Epithelial cell of alveolus of lung (primary cell): ENCODE measurements around the genes CFAP74, PRKCZ and TNFRSF14.

DNA sequence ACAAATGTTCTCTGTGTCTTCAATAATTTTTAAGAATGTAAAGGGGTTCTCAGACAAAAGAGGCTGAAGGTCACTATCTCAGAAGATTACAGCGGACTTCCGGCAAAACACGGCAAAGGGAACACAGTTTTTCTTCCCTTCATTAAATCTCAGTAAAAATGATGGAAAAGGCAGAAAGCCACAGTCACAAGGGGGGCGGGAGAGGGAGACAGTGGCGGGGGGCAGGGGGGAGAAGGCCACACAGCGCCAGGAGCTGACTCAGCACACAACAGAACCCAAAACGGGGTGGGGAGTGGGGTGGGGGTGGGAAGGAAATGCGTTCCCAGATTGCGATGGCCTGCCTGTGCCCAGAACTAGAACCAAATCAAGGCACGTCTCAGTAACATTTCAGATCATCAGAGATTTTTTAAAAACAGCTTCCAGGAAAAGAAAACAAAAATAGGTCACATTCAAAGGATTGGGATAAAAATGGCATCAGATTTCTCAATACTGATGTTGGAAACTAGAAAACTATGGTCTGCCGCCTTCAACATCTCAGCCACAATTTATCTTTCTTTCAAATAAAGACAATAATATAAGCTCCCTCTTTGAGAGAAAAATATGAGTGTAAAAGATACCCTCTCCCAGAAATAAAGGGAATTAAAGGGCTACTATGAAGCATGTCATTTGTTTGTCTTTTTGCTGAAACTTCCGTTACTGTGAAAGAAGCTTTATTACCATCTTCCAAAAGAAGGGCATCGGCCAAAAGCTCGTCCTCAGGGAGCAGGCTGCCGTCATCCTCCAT, 13.2 kb downstream of the CFAP74 start:
- RAMPAGE, long total RNA: no peak
- RRBS: no CpG with 5 or more reads among the region's 15 CpGs

GRCh38 chr1:2003550-2004126, at the start of gene CFAP74:
CFAP74 (minus strand) TSS chr1:2003786.
- RAMPAGE, long total RNA: no peak
- RRBS: 2% methylated on average over 35 of the region's 48 CpGs

GRCh38 chr1:2050316-2051397, at the start of gene PRKCZ:
PRKCZ (plus strand) TSS chr1:2050411.
- RAMPAGE, long total RNA: no peak
- RRBS: 2% methylated on average over 86 of the region's 138 CpGs

- RAMPAGE, long total RNA: no peak
- RRBS: no CpG with 5 or more reads among the region's 15 CpGs
Observed at GRCh38 chr1:2146375-2147229, 48.0 kb downstream of the FAAP20 start.

- RAMPAGE, long total RNA: no peak
- RRBS: no CpG with 5 or more reads among the region's 18 CpGs
Observed at GRCh38 chr1:2152781-2153239, 41.8 kb downstream of the FAAP20 start.

DNA sequence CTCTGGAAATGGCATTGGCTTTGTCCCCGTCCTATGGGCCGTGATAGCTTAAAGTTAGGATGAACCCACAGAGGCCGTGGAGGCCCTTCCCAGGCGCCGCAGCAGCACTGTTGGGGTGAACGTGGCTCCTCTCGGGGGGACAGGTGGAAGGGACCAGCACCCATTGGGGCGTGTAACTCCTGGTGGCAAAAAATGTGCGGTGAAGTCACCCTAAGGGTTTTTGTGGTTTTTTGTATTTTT, 27.3 kb downstream of the FAAP20 start:
- RAMPAGE, long total RNA: no peak
- RRBS: no CpG with 5 or more reads among the region's 9 CpGs

DNA sequence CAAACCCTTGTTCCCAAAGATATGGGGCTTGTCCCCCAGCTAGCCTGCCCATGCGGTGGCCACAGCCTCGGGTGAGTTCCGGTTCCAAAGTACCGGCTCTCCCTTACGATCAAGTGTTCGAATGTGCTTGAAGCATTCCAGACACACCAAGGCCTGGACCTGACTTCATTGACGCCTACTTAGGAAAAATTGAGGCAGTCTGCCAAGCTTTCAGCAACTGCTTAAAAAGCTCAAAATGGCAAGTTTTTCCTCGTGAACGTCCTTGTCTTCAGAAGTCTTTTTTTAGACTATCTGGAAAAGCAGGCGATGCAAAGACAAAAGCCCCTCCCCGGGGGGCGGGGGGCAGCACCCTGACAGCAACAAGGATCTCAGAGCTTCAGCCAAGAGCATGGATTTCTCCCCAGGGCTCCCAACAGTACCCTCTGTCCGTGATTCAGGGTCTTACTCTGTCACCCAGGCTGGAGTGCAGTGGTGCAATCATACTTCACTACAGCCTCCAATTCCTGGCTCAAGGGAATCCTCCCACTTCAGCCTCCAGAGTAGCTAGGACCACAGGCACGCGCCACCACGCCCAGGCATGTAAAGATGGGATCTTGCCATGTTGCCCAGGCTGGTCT, 2.3 kb downstream of the FAAP20 start:
- RAMPAGE, long total RNA: no peak
- RRBS: no CpG with 5 or more reads among the region's 16 CpGs

DNA sequence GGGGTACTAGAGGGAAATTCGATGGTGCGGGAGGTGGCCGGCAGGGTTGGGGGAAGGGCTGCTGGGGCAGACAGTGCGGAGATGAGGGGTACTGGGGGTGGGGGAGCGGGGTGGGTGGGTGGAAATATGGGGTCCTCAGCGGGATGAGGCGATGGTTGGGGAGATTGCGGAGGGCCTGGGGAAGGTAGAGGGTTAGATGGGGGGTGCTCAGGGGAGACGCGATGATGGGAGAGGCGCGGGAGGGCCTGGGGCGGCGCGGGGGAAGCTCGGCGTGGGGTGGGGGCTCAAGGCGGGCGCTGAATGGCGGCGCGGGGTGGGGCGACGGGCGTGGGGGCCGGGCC, 369 bp downstream of the FAAP20 start:
- RAMPAGE, long total RNA: no peak
- RRBS: 5% methylated on average over 3 of the region's 26 CpGs

- RAMPAGE, long total RNA: no peak
- RRBS: 73% methylated on average over 4 of the region's 14 CpGs
Observed at GRCh38 chr1:2206125-2206533, 11.6 kb upstream of the FAAP20 start.

- RAMPAGE, long total RNA: no peak
- RRBS: no CpG with 5 or more reads among the region's 11 CpGs
Observed at GRCh38 chr1:2265834-2266571, 37.9 kb downstream of the SKI start.

DNA sequence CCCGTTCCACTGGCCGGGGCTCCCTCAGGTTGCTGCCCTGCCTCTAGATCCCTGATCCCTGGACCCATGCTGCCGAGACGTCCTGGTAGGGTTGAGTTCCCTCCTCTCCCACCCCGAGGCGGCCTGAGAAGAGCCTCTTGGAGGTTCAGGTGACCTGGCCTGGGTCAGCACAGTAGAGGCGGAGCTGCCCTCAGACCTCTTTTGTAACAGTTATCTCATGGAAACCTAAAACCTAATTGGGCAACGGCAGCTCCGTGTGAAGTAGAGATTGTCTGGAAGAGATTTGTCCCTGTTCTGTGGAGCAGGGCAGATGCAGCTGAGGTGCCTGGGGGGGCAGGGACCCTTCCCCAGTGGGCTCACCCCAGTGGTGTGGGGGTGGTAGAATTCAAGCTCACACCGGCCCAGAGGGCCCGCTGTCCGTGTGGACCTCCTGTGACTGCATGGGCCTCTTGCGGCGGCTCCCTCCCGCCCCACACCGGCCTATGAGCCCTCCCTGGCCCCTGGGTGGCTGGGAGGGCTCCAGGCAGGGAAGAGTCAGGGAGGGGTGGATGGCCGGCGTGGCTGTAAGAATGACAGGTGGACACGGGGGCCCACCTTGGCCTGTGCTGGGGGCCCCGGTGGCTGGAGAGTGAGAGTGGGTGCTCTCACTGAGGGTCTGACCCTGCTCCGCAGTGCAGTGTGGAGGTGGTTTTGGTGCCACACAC, 56.2 kb downstream of the SKI start:
- RAMPAGE, long total RNA: no peak
- RRBS: 76% methylated on average over 11 of the region's 21 CpGs

DNA sequence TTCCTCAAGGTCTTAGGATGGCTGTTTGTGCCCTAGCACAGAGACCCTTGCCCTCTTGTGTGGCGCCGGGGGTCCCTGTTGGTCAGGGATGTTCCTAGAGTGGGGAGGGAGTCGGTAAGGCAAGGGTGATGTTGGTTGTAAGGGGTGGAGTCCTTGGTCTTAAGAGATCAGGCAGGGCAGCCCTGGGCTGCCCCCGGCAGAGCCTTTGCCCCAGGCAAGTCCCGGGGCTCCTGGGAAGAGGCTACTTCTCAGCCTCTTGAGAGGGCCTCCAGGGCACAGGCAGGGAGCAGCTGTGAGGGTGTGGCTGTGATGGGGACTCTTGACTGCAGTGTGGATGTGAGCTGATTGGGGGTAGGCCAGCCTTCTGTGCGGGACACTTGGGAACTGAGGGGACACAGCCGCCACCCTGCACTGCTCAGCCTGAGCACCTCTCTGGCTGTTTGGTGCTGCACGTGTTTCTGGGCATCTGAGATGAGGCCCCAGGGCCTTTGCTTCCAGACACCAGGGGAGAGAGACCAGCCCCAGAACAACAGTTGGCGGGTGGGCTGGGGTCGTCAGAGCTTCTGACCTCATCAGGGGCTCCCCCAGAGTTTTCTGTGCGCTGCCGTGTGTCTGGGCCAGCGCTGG, 62.0 kb downstream of the SKI start:
- RAMPAGE, long total RNA: no peak
- RRBS: no CpG with 5 or more reads among the region's 13 CpGs

DNA sequence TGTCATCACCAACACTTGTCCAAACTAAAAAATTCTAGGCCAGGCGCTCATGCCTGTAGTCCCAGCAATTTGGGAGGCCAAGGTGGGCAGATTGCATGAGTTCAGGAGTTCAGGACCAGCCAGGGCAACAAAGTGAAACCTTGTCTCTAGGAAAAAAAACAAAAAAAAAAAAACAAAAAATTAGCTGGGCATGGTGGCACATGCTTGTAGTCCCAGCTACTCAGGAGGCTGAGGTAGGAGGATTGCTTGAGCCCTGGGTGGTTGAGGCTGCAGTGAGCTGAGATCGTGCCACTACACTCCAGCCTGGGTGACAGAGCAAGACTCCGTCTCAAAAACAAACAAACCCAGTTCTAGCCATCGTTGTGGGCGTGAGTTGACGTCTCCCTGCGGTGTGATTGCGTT, 67.9 kb downstream of the SKI start:
- RAMPAGE, long total RNA: no peak
- RRBS: no CpG with 5 or more reads among the region's 8 CpGs

- RAMPAGE, long total RNA: no peak
- RRBS: 85% methylated on average over 16 of the region's 44 CpGs
Observed at GRCh38 chr1:2384963-2385612, 6.3 kb downstream of the MORN1 start.

- RAMPAGE, long total RNA: no peak
- RRBS: no CpG with 5 or more reads among the region's 25 CpGs
Observed at GRCh38 chr1:2393325-2394581, 2.1 kb downstream of the RER1 start.

DNA sequence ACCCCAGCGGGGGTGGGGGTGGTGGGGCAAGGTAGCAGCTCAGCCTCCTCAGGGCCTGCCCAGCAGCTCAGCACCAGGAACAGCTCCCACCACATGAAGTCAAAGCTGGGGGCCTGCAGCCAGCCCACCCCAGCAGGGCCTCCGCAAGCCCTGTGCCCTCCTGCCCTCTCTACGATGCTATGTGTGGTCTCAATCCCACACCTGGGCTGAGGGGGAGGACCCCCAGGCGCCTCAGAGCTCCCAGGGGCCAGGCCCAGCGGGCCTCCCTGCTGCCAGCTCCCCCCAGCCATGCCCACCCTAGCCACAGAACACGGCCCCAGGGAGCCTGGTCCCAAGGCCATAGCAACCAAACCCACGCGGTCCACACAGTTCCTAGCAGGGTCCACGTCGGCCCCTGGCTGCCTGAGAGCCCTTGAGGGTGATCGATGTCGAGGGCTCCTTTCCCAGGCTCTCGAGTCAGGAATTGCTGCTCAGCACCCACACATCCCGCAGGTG, 18.5 kb downstream of the PANK4 start:
- RAMPAGE, long total RNA: no peak
- RRBS: no CpG with 5 or more reads among the region's 14 CpGs

DNA sequence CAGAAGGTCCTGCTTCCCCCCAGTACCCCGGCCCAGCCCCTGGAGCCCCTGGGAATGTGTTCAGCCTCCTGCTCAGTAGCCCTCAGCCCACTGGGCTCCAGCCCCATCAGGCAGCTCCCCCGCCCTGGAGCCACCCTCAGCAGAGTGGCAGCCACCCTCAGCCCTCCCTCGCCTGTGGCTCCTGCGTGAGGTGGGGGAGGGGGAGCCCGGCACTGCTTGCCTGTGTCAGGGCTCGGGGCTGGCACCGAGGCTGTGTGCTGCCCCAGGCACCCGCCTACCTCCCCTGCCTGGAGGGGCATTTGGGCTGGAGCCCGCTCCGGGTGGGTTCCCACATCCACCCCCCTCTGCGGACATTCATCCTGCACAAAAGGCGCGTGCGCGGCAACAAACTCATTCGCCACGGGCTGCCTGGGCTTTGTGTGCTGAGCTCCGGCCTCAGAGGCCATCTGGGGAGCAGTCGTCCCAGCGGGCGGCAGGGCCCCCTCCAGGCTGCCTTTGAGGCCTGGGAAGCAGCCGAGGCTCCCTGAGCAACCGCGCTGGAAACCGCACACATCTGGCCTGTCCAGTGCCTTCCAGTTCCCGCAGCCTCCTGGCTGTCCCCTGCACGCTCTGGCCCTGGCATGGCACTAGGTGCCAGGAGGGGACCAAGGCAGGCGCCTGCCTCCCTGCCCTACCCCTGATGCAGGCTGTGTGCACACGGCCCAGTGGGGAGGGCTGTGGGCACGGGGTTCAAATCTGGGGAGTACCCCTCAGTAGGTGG, 12.5 kb upstream of the TNFRSF14 start:
- RAMPAGE, long total RNA: no peak
- RRBS: no CpG with 5 or more reads among the region's 30 CpGs

GRCh38 chr1:2550125-2550458, 6.1 kb upstream of the TNFRSF14 start:
- RAMPAGE, long total RNA: no peak
- RRBS: no CpG with 5 or more reads among the region's 15 CpGs

DNA sequence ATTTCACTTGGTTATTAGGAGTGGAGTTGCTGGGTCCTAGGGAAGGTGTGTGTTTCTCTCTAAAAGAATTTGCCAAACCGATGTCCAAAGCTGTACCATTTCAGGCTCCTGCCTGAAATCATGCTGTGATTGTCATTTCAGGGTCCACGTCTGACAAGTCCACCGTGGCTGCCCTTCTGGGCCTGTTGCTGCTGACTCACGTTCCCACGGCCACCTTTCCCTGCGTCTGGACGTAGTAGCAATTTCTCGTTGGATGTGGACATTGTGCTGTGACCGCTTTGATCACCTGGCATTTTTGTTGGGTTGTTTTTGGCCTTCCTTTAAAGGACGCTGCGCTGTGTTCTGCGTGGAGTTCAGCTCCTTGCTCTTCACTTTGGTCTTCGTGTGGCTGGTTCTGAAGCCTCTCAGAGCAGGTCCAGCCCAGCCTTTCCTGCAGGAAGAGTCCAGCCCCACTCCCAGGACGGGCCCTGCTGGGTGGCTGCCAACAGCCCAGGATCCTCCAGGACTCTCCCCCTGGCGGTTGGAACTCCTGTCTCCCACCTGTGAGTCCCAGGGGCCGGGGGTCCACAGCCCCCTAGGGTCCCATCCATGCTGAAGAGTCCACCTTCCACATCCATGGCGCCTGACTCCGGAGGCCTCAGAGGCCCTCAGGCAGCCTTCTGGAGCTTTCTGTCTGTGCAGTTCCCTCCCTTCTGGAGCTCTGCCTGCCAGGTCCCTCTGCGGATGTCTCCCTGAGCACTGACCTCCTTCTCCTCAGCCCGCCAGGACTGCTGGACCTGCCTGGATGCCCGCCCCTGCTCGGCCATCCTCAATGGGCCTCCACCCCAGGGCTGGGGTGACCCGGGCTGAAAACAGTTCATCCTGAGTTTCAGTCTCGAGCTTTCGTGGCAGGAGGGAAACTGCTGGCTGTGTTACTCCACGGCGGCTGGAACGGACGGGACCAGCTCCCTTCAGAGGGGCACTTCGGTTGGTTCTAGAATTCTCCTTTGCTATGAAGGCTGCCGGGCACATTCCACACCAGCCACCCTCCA, 4.6 kb upstream of the TNFRSF14 start:
- RAMPAGE, long total RNA: no peak
- RRBS: no CpG with 5 or more reads among the region's 31 CpGs

DNA sequence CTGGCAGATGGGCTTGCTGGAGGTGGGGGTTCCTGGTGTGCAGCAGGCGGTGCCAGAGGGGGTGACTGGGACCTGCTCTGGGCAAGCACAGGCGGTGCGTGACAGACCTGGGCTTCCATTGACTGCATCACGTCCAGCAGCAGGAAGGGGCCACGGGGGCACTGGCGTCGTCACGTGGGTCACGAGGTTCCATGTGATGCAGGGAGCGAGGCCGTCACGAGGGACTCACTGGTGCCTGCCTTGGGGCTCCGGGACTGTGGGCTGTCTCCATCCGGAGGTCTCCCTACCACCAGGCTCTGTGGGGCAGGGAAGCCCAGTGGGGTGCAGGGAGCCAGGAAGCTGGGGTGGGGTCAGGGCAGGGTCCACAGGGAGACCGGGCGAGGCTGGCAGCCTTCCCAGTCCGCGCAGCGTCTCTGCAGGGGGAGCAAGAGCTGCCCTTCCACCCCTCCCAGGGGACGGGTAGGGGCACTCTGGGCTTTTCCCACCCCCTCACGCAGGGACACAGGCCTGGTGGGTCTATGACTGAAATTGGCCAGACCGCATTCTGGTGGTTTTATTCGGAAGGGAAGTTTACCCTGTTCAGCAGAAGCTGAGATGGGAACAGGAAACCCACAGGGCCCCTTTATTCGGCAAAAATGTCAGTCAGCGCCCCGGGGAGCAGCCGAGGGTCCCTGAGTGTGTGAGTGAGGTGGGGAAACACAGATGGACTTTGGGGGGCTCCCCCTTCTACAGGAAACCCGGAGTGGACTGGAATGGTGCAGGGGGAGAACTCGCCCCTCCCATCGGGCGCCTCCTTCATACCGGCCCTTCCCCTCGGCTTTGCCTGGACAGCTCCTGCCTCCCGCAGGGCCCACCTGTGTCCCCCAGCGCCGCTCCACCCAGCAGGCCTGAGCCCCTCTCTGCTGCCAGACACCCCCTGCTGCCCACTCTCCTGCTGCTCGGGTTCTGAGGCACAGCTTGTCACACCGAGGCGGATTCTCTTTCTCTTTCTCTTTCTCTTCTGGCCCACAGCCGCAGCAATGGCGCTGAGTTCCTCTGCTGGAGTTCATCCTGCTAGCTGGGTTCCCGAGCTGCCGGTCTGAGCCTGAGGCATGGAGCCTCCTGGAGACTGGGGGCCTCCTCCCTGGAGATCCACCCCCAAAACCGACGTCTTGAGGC, at the start of gene TNFRSF14:
Gene TNFRSF14, plus strand, starts transcription at position 798 of the 1,158 bp plus-strand sequence.
- RAMPAGE, long total RNA: start-site peak on the plus strand centred at position 827 of the sequence, 54 bp wide, 19 and 13 reads in 2 replicates
- RRBS: 5% methylated on average over 9 of the region's 45 CpGs